Measurements from ENCODE around the genes CDYL2 and PLCG2.

DNA sequence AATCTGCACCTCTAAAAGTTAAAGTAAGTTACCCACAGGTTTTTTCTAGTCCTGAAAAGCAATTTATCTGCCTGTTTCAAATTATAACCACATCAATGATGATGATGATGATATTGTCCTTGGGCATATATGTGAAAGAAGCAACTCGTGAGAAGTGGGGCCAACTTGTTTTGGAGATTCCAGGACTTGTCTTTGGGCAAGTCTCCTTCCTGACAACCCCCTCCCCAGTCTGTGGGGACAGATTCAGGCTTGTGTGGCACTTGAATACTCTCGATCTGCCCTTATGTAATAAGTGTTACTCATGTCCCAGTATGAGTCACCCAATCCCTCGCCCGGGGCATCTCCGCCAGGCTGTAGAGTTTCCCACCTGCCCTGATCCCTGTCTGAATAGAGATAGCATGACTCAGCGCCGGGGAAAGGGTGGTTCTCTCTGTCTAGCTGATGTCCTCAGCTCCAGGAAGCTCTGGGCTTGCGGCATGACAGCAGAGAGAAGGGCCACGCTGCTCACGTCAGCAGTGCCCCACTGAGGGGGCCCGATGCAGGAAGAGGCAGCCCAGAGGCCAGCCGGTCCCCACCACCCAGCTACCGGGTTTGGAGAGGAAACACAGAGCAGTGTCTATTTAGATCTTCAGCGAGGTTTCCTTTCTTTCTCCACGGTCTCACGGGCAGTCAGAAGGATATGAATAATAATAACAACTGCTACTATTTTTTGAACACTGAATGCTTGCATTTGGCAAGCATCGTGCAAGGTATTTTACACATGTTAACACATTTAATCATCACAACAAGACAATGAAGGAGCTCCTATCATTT, 426.6 kb upstream of the MAF start:
- CAGE, long polyA plus RNA = no peak
- RRBS = 33% methylated on average over 4 of the region's 17 CpGs

GRCh38 chr16:80619808-80620353, 79.1 kb downstream of the DYNLRB2 start:
- CAGE, long polyA plus RNA = no peak
- RRBS = no CpG with 5 or more reads among the region's 7 CpGs

GRCh38 chr16:80804488-80804784, at the start of gene CDYL2:
Gene CDYL2, minus strand, starts transcription at chr16:80804598.
- CAGE, long polyA plus RNA = no peak
- RRBS = 2% methylated on average over 14 of the region's 47 CpGs

GRCh38 chr16:81237242-81237671, 1.2 kb upstream of the BCO1 start:
- CAGE, long polyA plus RNA = no peak
- RRBS = no CpG with 5 or more reads among the region's 9 CpGs

GRCh38 chr16:81260995-81261384, 22.5 kb downstream of the BCO1 start:
- CAGE, long polyA plus RNA = no peak
- RRBS = no CpG with 5 or more reads among the region's 3 CpGs

GRCh38 chr16:81266648-81266909, 28.1 kb downstream of the BCO1 start:
- CAGE, long polyA plus RNA = no peak
- RRBS = no CpG with 5 or more reads among the region's 4 CpGs

DNA sequence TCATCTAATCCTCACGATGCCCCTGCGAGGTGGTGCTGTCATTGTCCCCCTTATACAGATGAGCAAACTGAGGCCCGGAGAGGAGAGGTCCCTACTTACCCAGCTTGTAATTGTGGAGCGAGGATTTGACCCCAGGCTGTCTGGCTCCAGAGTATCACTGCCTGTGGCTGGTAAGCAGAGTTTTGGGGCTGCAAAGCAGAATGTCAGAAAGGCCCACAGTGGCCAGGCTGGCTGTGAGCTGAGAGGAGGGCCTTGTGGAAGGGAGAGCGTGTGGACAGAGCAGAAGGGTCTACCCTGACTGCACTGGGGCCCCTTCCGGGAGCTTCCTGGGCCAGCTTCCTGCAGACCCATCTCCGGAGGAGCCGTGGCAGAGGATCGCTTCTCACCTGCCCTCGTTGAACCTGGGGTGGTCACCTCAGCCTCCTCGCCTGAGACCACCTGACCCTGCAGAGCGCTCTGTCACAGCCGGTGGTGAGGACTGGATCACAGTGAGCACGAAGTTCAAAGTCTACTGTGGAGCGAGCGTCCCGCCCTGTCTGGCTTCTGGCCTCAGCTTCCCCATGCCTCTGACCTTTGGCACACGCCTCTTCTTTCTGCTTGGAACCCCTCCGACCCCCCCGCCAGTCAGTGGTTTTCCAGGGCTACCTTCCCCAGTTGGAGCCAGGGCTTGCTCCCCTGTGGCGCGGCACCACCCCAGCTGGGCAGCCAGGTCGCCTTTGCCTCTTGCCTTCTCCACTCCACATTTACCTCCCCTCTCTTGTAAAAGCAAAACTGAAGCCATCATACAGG, 12.1 kb downstream of the CMIP start:
- CAGE, long polyA plus RNA = no peak
- RRBS = 93% methylated on average over 5 of the region's 23 CpGs

DNA sequence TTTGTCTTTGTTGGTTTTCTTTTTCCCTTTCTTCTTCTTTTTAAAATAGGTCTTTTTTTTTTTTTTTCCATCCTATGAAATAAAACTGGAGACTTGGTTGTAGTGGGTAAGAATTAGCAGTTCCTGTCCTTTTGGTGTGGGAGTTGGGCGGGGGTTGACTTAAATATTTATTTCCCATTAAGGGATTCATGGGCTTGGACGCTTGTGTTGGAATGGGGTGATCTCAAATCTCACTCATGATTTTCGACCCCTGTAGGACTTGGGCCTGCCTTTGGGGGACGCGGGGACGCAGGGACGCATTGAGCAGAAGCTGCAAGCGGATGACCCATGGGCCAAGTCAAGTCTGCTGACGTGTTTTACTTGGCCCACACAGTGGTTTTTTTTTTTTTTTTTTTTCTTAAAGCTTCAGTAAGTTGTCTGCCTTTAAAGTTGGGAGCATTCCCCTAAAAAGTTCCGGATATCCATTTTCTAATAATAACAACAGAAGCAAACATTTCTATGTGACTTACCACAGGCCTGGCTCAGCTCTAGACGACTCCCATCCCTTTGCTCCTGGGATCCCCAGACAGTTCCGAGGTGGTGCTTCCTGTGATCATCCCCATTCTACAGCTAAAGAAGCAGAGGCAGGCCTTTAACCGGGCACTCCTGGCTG, 29.0 kb downstream of the CMIP start:
- CAGE, long polyA plus RNA = no peak
- RRBS = no CpG with 5 or more reads among the region's 13 CpGs

DNA sequence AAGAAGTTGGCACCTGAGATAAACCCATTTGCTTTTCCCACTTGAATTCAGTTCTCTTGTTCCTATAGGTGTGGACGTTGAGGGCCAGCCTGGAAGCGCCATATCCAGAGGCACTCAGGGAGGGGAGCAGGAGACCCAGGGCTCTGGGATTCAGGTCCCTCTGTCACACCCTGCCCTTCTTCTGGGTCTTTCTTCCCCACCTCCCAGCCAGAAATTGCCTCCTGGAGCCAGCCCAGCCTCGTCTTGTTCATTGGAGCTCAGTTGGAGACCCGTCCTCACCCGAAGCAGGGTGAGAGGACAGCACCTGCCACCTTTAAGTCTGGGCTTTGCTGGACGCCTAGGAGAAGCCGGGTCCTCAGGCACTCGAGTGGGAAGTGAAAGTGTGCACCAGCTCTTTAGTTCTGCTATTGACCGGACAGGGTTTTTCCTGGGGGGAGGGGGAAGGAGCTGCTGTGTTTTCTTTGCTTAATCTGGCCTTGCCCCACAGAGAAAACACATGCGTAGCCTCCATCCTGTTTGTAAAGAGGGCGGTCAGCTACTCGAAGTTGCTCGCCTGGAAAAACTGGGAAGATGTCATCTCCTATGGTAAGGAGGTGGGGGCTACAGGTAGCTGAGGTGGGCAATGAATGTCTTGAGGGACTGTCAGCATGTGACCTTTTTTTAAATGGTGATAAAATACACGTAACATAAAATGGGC, 34.2 kb downstream of the CMIP start:
- CAGE, long polyA plus RNA = no peak
- RRBS = 86% methylated on average over 3 of the region's 14 CpGs

GRCh38 chr16:81480718-81481054, 36.1 kb downstream of the CMIP start:
- CAGE, long polyA plus RNA = no peak
- RRBS = no CpG with 5 or more reads among the region's 4 CpGs

DNA sequence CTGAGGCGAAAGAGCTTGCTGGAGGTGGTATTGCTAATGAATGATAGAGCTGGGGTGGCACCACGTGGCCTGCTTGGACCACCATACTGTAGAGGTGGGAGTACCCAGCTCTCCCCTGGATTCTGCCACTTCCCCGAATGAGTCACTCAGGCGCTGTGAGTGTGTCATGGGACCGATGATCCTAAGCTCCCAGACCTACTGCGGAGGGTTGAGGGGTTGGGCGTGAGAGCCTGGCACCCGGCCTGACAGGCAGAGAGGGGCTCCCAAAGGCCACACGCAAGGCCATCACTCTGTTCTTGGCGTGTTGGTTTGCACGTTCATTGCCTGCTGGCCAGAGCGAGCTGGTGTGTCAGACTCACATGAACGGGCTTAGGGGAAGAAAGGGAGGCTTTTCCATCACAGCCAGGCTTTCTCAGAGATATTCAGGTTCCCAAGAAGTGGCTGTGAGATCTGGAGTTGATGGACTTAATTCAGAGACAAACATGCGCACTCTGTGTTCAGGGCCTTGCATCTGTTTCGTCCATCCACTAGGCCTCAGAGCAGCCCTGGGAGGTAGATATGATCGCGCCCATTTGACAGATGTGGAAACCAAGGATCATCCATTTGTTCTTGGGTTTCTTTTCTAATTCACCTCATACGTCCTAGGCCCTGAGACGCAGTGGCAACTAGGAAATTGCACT, 41.3 kb downstream of the CMIP start:
- CAGE, long polyA plus RNA = no peak
- RRBS = no CpG with 5 or more reads among the region's 19 CpGs

GRCh38 chr16:81532439-81533165, 88.0 kb downstream of the CMIP start:
- CAGE, long polyA plus RNA = no peak
- RRBS = no CpG with 5 or more reads among the region's 19 CpGs

- CAGE, long polyA plus RNA = no peak
- RRBS = no CpG with 5 or more reads among the region's 2 CpGs
These were observed 105.8 kb downstream of the CMIP start for GRCh38 chr16:81550375-81550884.

DNA sequence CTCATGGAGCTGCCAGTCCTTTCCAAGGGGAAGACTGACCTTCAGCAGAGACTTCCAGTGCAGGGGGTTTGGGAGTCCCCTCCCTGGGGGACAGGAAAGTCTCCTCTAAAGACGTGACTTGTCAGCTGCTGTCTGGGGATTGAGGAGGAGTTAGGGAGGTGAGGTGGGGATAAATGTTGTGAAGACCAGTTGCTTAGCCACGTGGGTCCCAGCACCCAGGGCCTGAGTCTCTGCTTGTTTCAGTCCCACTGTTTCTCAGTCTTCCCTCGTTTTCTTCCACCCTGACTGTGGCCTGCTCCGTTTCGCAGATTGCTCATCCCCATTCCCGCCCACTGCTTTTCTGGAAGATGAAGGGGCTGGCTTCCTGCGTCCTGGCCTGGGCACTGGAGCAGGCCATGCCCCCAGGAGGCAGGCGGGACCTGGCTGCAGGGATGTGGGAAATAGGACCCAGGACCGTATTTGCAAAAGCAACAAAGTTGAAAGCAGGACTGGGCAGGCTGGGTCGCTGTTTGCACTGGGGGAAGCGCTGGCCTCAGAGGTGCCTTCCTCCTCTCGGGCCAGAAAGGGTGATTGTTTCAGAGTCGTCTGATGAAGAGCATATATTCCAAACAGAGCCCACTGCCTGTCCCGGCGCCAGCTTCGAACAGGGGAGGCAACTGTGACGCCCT, 108.4 kb downstream of the CMIP start:
- CAGE, long polyA plus RNA = no peak
- RRBS = 38% methylated on average over 4 of the region's 17 CpGs

GRCh38 chr16:81569328-81569837, 124.8 kb downstream of the CMIP start:
- CAGE, long polyA plus RNA = no peak
- RRBS = no CpG with 5 or more reads among the region's 10 CpGs

- CAGE, long polyA plus RNA = no peak
- RRBS = 86% methylated on average over 3 of the region's 10 CpGs
These were observed 145.2 kb downstream of the CMIP start for GRCh38 chr16:81589853-81590212.

DNA sequence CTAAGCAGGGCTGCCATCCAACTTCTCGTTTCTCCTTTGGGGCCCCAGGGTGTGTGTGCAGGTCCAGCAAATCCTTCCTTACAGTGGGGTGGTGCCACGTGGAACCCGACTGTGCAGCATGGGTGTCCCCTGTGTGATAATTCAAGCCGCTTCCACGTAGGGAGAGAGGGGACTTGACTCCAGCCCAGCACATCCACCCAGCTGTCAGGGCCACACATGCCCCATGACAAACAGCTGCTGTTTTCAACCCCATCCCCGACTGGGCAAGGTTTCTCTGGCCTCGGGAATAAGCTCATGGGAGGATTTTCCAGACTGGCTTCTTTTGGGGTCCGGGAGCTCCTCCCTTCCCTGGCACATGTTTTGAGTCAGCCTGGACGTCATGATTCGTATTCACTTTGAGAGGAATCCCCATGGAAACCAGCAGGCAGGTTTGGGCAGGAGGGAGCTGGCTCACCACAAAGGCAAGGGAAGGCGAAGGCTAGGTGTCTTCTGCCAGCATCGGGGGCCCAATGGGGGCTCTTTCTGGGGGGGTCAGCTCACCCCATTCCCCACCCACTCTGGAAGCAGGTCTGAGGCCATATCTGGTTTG, 156.4 kb downstream of the CMIP start:
- CAGE, long polyA plus RNA = no peak
- RRBS = no CpG with 5 or more reads among the region's 12 CpGs

DNA sequence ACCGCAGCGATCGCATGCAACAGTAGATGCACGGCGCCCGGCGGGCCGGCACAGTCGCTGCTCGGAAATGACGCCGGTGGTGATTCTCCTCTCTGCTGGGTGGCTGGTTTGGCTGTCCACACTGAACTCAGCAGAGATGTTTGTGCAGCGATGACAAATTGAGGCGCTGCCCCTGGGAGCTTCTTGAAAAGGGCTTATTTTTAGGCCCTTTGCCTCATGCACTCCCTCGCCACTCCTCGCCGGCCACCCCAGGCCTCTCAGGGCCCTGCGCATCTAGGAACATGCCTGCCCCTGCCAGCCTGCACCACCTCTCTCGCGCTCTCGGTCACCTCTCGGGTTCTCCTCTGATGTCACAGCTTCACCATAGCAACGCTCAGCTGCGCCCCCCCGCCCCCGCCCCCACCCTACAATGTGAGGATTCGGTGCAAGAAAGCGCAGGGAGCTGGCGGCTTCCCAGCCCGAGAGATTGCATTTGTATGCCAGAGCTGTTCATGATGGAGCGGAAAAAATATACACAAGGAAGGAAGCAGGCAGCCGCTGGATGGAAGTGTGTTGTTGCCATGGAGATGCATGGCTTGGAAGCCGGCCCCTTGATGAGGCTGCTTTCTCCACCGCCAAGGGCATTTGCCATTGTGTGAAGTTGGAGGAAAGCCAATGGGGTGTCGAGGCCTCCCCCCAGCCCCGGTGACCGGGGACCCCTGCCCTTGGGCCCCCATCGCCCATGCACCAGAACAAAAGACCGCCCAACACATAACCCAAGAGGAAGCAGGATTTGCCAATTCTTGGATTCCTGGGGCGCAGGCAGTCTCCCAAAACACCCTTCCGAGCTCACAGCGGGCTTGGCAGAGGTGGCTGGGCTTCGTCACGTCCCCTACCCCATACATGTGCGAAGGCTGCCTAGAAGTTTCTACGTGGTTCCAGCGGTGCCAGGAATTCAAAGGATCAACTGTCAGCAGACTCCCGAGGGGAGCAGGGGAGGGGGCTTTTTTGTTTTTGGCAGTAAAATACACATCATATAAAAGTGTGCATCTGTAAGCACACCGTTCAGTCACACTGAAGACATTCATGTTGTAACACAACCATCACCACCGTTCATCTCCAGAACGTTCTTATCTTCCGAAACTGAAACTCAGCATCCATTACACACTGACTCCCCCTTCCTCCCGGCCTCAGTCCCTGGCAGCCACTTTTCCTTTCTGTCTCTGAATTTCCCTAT, 81.1 kb upstream of the PLCG2 start:
- CAGE, long polyA plus RNA = no peak
- RRBS = 73% methylated on average over 8 of the region's 53 CpGs

DNA sequence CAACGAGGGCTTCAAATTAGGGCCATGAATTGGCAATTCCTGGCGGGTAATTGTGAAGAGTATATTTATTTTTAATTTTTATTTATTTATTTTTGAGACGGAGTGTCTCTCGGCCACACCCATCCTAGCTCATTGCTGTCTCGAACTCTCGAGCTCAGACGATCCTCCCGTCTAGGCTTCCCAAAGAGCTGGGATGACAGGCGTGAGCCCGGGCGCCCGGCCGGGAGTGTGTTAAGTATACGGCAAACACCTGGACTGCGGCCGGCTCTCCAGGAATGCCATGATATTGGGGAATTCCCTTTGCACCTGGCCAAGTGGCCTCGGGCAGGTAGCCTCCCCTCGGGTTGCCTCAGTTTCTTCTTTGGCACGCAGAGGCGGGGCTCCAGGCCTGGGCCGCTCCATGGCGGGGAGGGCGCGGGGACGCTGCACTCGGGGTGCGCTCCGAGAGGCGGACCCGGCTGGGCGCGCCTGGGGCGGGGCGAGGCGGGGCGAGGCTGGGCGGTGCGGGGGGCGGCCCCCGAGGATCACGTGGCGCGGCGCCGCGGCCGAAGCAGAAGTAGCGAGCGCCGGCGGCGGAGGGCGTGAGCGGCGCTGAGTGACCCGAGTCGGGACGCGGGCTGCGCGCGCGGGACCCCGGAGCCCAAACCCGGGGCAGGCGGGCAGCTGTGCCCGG, at the start of gene PLCG2:
Gene PLCG2, plus strand, starts transcription at position 553 of the 673 bp plus-strand sequence.
- CAGE, long polyA plus RNA = no peak
- RRBS = 2% methylated on average over 29 of the region's 67 CpGs

DNA sequence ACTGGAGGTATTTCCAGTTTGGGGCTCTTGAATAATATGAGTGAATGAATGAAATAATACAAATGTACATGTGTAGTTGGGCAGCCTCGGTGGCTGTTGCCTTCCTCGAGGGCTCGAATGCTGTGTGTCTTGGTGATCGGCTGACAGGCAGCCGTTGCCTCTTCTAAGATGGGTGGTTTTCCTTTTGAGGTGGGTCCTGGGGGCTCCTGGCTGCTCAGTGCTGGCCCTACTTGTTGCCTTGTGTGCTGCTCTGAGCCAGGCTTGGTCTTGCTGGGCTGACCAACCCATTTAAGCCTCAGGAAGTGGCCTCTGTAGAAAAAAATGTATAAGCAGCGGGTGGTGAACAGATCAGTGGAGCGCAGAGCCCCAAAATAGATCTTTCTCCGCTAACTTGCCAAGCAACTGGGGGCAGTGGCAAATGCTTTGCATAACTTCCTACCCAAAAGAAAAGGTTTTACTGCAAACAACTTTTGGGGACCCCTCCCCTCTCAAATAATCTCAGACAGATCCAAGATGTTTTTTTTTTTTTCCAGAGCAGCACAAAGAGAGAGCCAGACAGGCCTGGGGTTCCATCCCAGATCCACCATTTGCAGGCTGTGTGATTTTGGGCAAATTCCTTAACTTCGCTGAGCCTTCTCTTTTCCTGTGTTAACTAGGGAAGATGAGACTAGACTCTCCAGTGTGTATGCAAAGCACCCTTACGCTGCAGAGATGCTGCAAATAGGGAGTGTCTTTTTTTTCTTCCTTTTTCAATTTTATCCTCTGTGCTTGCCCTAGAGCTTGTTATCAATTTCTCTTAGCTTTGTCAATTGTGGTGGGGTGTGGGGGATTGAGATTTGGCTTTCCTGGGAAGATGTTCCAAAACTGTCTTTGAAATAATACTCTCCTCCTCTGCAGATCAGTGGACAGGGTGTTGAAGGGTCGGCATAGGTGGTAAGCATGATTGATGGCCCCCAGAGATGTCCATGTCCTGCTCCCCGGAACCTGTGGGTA, 42.6 kb downstream of the PLCG2 start:
- CAGE, long polyA plus RNA = no peak
- RRBS = no CpG with 5 or more reads among the region's 12 CpGs

All from BJ (cell line).